Cerebral cortex (tissue), 2 donors: ENCODE results near the genes TMEM86A and IGSF22.

GRCh38 chr11:18383315-18383523, 11.1 kb upstream of the LDHA start:
- PRO-cap, 2 experiments = no peak in any of the 2 experiments

DNA sequence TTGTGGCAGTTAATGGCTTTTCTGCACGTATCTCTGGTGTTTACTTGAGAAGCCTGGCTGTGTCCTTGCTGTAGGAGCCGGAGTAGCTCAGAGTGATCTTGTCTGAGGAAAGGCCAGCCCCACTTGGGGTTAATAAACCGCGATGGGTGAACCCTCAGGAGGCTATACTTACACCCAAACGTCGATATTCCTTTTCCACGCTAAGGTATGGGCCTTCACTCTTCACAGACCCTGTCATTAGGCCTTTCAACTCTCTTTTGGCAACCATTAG, 2.0 kb downstream of the LDHA start:
- PRO-cap, 2 experiments = no peak in any of the 2 experiments

DNA sequence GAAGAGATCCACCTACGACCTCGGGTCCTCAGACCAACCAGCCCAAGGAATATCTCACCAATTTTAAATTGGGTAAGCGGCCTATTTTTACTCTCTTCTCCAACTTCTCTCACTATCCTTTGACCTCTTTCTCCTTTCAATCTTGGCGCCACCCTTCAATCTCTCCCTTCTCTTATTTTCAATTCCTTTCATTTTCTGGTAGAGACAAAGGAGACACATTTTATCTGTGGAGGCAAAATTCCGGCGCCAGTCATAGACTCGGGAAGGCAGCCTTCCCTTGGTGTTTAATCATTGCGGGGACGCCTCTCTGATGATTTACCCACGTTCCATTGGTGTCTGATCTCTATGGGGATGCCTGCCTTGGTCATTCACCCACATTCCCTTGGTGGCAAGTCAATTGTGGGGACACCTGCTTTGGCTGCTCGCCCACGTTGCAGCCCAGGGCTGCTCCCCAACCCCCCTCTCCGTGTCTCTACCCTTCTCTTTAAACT, 9.7 kb upstream of the SPTY2D1 start:
- PRO-cap, 2 experiments = no peak in any of the 2 experiments

DNA sequence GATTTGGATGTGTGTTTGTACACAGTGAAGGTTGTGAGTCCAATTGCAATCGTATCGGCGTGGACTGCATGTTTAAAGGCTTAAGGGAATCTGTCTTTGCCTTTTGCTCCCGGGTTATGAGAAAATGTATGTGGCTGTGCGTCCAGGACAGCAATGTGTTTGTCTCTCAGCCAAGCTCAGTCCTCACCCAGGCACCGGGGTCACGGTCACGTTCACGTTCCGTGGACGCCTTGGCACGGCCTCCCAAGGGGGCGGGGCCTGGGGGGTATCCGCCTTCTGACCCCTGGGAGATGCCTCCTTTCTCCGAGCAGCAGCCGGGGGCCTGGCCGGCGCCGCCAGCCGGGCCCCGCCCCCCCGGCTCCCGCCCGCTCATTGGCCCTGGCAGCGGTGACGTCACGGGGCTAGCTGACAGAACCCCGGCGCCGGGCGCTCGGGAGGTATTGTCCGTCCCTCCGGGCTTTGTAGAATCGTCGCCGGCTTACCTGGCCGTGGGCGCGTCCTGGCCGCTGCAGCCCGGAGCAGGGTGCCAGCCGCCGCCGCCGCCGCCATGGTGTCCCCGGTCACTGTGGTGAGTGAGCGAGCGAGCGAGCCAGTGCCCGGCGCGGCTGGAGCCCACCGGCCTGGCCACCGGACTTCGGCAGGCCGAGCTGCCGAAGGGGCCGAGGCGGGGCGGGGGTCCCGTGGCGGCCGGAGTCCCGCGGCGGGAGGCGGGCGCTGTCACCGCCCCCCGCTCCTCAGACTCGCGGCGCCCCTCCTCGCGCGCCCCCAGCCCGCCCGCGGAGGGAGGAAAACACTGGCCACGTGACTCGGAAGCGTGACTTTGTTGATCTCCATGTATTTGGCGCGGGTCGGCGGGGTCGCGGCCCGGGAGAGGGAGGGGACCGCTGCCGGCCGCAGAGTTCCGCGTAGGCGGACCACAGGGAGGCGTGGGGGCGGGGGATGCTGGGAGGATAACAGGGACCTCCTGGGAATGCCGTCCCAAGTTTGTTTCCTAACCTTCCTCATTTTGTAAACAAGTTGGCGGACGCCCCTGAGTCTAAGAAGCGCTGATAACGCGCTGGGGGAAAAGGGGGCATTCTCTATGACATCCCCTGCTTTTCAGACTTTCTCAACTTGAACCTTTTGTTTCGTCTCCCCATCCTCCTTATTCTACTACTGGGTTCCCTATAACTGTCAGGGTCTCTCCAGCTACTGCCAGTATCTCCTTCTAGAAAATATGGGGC, at the start of gene TMEM86A:
Gene TMEM86A (plus strand): TSS at position 440 of the 1,223 bp plus-strand sequence.
- PRO-cap, 2 experiments = peak in 1 of 2 experiments; most common plus-strand start position 419 of the sequence (in 1); most common minus-strand start position 204 of the sequence (in 1)

DNA sequence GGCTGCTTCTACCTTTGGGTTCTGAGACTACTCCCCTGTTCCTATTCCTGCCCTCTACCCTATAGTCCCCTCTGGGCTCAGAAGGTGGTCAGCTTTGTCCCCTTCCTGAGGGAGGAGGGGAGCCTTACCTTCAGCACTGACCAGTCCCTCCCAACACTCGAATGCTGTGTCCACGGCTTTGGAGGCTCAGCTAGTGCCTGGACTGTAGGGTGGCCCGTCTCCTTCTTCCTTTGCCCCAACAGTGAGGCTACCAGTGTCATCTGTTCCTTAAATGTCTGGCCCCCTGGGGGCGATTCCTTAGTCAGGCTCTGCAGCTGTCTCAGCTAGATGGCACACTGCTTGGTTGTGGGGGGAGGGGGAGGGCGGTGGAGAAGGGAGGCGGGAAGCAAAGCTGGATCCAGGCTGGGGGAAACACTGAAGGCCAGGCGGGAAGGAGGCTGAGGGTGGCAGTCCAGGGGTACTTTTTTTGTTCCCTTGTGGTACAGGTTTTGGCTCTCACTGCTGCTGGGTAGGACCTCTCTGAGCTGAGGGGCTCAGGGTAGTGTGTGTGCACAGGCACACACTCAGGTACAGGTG, at the start of gene IGSF22:
Gene IGSF22 (minus strand): TSS at position 243 of the 576 bp plus-strand sequence.
- PRO-cap, 2 experiments = peak in 1 of 2 experiments; most common plus-strand start position 410 of the sequence (in 1); most common minus-strand start position 243 of the sequence (in 1)

GRCh38 chr11:19136468-19137009, 19.6 kb downstream of the ZDHHC13 start:
- PRO-cap, 2 experiments = no peak in any of the 2 experiments

- PRO-cap, 2 experiments = no peak in any of the 2 experiments
These were observed 202.3 kb upstream of the NAV2 start for GRCh38 chr11:19510199-19510834.

DNA sequence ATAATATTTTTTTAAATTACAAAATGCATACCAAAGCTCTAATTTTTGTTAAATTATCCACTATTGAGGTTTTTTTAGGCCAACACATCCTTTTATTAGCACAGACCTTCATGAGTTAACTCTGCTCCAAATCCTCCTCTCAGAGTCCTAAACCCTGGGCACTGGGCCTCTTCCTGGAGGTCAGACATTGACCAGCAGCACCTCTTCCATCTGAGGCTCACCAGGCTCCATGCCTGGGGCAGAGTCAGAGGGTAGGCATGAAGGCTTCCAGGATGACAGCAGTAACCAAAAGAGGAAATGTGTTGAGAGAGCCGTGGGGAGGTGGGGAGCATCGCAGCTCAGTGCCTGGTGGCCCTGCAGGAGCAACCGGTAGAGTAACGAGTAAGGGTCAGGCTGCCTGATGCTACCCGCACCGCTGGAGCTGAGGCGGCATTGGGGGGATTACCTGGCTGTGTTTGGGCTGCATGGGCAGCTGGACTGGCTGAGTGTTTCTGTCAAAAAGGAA, 9.5 kb upstream of the NAV2 start:
- PRO-cap, 2 experiments = no peak in any of the 2 experiments

GRCh38 chr11:19714269-19715376, 2.0 kb downstream of the NAV2 start:
- PRO-cap, 2 experiments = peak in 1 of 2 experiments; most common plus-strand start chr11:19714756 (in 1); most common minus-strand start chr11:19714360 (in 1)

GRCh38 chr11:19829604-19829928, 116.9 kb downstream of the NAV2 start:
- PRO-cap, 2 experiments = no peak in any of the 2 experiments

DNA sequence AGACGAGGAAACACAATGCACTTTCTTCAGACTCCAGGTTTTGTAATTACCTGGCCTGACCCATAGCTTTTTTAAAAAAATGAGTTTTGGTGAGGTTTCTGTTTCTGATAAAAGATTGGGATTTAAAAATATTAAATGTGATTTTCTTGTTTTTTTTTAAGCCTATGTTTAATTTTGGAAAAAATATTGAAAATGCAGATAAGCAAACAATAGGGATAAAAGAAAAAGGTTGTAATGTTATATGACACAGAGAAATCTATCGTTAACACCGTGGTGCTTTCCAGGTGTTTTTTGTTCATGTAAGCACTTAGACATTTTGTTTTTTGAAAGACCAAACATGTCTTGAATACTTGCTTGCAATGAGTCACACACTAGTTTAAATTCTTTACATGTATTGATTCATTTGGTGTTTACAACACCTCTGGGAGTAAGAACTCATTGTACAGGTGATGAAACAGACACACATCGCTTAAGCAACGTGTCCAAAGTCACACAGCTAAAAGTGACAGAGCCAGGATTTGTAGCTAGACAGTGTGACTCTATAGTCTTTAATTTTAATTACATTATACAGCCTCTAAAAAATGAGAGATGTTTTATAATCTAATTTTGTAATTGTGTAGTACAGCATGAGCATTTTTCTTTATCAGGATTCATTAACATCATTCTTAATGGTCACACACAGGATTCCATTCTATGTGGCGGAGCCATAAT, 149.0 kb downstream of the DBX1 start:
- PRO-cap, 2 experiments = no peak in any of the 2 experiments

DNA sequence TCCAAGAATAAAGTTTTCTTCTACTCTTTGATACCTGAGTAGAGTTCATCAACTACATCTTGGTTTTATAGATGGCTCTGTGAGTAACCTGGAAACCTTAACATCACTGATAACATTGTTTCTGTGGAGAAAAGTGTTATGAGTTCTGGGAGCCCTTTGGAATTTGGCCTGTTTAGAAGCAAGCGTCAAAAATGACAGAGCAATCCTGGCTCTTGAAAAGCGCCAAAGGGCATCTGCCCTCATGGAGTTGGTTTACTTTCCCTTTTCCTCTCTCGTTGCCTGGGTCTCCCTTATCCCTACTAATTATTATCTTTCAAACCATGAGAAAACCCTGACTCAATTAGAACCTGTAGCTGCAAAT, 140.1 kb downstream of the DBX1 start:
- PRO-cap, 2 experiments = no peak in any of the 2 experiments

- PRO-cap, 2 experiments = no peak in any of the 2 experiments
These were observed 124.3 kb downstream of the DBX1 start for GRCh38 chr11:20035618-20036683.

DNA sequence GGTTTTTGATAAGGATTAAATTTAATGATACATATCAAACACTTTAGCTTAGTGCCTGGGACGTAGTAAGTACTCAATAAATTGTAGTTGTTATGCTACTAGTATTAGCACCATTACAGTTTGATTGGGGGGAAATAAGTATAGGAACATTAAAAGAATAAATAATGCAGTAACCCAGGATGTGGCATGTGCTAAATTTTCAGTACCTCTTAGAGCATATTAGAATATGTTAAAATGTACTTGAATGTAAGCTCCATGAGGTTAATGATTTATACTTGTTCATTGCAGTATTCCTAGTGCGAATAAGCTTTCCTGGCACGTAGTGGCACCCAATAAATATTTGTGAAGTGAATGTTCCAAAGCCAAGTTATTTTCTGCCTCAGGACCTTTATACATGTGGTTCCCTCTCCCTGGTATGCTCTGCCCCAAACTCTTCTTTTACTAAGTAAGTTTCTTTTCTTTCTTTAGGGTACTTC, 118.9 kb downstream of the DBX1 start:
- PRO-cap, 2 experiments = no peak in any of the 2 experiments

DNA sequence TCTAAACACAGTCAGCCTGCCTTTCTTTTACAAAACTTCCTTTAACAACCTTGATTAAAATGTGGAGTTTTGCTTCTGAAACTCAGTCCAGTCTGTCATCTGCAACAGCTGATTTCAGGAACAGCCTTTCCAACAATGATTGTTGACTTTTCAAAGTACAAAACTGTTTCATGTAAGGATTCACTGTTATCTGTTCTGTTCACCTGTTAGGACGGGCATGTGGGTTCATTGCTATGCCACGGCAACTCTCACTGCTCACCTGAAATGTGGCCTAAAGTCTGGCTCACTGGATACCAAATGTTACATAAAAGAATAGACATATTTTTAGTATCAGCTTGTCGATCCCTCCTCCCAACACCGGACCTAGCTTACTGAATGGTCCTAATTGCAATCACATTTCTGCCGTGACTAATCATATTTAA, 242.8 kb downstream of the LUZP2 start:
- PRO-cap, 2 experiments = no peak in any of the 2 experiments

DNA sequence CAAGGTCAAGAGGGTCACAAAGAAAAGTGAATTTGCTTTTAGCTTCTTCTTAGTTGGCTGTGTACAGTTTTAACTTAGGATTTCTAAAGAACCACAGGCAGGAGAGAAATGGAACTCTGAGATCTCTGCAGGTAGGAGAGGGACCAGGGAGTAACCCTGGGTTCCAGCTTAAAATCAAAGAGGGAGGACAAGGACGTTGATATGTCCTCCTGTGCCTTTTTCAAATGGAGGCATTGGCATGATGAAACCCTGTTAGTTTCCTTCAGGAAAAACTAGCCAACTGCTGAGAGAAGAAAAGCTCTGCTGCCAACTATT, 331.9 kb downstream of the LUZP2 start:
- PRO-cap, 2 experiments = no peak in any of the 2 experiments

DNA sequence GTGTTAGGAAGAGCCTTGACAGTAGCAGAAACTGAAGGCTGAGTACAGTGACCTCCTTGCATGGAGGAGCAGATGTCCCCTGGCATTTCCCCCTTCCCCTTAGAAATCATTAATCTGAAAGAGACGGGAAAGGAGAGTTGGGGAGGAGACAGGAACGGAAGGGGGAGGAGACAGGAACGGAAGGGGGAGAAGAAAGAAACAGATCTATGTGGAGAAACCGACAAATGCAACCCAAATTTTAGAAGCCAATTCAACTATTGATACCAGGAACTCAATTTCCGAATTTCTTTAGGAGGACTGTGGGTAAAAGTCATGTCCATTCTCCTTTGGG, 17.9 kb downstream of the ANO3 start:
- PRO-cap, 2 experiments = no peak in any of the 2 experiments

DNA sequence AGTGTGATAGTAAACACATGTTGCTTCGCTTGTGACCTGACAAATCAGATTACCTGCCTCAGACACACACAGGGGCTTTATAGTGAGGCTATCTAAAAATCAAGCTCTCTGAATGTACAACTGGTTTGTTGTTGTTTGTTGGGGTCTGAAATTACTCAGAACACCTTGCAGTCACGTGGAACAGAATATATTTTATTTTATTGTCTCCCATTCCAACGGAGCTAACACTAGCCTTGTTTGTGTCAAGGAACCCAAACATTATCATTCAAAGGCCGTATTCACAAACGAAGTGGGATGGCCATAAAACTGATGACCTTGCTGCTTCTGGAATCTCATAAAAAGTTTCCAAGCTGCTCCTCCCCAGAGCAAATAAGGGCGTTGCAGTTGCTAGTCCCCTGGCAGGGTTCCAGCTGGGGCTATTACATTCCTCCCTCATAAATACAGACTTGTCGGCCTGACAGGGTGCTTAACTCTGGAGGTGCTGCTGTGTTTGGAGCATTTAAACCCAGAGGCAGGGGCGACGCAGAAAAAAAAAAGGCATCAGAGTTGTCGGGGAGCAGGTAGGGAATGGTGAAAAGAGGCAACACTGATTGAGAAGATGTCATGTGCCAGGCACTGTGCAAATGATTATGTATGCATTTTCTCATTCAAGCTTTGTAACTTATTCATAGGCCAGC, 161.1 kb downstream of the CCDC34 start:
- PRO-cap, 2 experiments = no peak in any of the 2 experiments

GRCh38 chr11:27245160-27245617, 117.8 kb downstream of the CCDC34 start:
- PRO-cap, 2 experiments = no peak in any of the 2 experiments

- PRO-cap, 2 experiments = no peak in any of the 2 experiments
These were observed 11.2 kb upstream of the CCDC34 start for GRCh38 chr11:27374065-27374803.